Right common carotid artery plus branches (tissue), 1 donor: ENCODE measurements around the genes MPHOSPH6, CDH13 and KLHL36.

GRCh38 chr16:82079884-82080425, 44.9 kb downstream of the HSD17B2 start:
- PRO-cap, result no peak

DNA sequence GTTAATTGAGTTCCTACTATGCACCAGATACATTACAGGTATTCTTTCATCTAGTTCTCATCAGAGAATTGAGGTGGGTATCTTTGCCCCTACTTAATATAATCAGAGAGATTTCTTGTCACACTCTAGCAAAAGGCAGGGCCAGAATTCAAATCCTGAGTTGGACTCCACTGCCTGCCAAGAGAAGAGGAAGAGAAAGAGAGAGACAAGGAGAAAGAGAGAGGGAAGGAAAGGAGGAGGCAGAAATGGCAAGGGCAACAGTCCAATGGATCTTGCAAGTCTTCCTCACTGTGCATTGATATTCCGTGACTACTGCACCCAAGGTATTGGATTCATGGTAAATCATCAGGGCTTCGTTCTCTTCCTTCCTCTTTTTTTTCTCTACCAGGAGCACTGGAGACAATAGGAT, 63.6 kb downstream of the HSD17B2 start:
- PRO-cap, result no peak

GRCh38 chr16:82169566-82170452, at the start of gene MPHOSPH6:
Gene MPHOSPH6 (minus strand): TSS chr16:82170224.
- PRO-cap, result bidirectional peak, plus-strand start at chr16:82170314, minus-strand start at chr16:82170215

GRCh38 chr16:82170453-82170914, 460 bp upstream of the MPHOSPH6 start:
- PRO-cap, result no peak

- PRO-cap, result no peak
Observed at GRCh38 chr16:82481208-82481418, 145.7 kb upstream of the CDH13 start.

DNA sequence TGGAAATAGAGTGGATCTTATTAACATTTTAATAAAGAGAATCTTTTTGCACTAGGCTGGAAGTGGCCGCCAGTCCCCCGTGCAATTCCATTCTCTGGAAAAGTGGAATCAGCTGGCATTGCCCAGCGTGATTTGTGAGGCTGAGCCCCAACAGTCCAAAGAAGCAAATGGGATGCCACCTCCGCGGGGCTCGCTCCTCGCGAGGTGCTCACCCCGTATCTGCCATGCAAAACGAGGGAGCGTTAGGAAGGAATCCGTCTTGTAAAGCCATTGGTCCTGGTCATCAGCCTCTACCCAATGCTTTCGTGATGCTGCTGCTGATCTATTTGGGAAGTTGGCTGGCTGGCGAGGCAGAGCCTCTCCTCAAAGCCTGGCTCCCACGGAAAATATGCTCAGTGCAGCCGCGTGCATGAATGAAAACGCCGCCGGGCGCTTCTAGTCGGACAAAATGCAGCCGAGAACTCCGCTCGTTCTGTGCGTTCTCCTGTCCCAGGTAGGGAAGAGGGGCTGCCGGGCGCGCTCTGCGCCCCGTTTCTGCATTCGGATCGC, at the start of gene CDH13:
TSS of gene CDH13 (plus strand) at position 325 of the 549 bp plus-strand sequence.
- PRO-cap, result unidirectional peak, plus-strand start at position 329 of the sequence; unidirectional peak, plus-strand start at position 395 of the sequence

DNA sequence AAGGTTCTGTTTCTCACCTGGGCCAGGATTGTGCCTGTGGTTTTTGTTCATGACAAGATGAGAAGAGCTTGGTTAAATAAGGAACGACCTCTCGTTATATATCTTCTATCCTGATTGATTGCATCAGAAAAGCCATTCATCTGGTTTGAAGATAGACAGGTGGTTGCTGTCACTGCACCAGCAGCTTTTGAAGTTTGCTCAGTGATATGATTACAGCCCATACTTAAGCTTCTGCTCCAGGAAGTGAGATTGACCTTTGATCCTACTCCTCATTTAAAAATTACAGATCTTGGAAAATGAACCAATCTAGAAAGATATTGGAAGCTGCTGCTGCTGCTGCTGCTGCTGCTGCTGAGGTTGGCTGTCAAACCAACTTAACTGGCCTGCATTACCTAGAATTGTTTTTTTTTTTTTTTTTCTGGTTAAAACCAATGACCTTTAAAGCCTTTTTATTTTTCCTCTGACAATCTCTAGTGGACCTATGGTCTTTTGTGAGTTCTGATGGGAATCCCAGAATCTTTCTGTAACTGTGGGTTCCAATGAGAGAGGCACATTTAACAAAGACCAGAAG, 25.6 kb downstream of the CDH13 start:
- PRO-cap, result no peak

DNA sequence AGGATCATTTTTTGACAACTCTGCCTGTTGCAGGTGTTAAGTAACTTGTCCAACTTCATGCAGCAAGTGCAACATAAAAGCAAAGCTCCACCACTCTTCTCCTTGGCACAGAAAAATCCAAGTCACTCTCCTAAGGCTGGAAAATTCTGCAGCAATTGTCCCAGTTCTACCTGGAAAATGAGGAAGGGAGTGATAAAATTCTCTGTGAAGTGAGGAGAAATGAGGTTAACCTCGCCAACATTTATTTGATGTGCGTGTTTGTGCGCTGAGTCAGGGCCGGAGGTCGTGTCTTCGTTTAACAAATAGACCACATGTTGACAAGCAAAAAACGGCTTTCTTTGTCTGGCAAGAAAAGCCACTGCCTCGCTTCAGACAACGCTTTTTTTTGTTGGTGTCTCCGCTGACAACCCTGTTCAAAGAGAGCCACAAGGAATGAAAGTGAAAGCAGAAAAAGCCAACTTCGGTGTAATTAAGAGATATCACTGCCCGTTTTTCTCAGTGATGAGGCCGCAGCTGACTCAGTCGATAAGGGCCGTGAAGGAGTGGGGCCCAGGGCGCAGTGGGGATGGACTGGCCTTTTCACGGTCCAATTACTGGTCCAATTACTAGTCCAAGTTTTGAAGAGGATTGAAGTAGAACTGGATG, 510.5 kb downstream of the CDH13 start:
- PRO-cap, result no peak

DNA sequence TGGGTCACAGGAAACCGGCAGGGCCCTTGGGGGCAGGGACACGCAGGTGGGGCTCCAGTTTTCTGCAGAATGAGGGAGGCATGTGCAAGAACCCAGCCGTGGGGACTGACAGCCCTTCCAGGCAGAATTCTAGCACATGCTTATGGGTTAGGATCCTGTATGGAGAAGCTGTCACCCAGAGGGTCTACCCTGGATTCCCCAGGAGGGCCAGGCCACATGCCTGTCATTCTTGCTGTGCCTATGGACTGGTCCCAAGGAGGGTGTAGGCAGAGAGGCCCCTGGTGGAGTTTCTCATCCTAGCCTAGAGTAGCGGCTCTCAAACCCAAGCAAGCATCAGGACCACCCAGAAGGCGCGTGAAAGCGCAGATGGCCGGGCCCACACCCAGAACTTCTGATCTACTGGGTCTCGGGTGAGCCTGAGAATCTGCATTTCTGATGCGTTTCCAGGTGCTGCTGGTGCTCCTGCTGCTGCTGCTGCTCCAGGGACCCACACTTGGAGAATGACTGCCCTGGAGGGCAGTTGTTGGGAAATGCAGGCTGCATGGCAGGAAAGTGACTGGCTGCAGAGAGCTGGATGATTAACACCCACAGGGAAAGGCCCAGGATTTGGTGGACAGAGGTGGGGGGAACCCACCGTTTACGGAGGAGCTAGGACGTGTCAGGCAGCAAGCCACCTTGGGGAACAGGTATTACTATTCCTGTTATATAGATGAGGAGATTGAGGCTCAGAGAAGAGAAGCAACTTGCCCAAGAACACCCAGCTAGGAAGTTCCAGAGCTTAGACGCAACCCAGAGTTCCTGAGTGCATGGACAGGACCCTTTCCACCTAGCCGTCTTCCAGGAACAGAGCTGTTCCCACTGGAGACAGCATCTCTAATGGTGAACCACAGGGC, 9.4 kb upstream of the OSGIN1 start:
- PRO-cap, result no peak

DNA sequence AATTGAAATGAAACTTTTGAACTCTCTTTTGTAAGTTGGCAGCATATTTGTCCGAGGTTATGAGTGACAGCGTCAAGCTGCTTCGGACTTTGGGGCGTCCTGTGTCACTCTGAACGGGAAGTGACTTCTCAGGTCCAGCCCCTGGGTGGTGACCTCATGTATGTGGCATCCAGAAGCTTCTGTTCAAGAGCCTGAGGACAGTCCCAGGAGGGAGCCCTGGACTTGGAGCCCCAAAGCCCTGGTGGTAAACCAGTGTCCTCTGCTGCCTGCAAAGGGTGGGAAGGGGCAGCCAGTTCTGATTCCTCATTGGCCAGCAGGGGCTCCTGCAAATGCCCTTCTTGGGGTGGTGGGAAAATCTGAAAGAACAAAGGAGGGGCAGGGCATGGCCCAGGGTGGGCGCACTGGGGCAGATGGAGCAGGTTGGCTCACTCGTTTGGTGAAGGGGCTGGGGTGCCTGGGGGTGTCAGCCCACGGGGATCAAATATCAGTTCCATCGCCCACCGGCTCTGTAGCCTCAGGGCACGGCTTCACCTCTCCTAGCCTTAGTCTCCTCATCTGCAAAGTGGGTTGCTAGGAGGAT, 1.6 kb downstream of the OSGIN1 start:
- PRO-cap, result unidirectional peak, minus-strand start at position 111 of the sequence

DNA sequence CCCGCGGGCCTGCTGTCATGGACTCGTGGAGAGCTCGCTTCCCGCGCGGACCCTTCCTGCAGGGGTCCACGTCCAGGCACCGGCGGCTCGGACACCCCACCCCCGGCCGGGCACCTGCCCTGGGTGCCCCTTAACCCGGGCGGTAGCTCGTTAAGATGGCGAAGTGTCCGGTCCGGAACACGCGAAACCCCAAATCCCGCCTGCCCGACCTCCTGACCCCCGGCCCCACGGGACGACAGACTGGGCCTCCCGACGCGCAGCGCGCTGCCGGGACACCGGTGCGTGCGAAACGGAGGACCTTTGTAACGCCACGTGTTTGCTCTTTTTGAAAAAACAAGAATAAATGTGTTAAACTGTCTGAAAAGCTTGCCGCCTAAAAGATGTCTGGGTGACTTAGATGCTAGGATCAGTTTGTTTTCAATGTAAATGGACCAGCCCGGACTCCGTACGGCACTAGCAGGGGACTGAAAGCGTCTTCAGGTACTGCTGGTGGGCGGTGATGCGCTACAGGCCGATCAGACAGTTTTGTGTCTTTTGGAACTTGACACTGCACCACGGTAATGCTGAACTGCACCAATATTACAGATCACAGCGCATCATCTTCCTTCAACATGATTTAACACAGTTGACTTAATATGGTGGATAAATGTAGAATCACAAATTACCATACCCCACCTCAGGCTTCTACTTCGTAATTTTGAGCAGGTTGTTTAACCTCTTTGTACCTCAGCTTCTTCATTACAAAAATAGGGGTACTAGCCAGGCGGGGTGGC, 637 bp upstream of the MBTPS1 start:
- PRO-cap, result no peak

- PRO-cap, result no peak
Observed at GRCh38 chr16:84333058-84333815, 35.1 kb upstream of the ATP2C2 start.

GRCh38 chr16:84505020-84505373, 538 bp upstream of the MEAK7 start:
- PRO-cap, result no peak

DNA sequence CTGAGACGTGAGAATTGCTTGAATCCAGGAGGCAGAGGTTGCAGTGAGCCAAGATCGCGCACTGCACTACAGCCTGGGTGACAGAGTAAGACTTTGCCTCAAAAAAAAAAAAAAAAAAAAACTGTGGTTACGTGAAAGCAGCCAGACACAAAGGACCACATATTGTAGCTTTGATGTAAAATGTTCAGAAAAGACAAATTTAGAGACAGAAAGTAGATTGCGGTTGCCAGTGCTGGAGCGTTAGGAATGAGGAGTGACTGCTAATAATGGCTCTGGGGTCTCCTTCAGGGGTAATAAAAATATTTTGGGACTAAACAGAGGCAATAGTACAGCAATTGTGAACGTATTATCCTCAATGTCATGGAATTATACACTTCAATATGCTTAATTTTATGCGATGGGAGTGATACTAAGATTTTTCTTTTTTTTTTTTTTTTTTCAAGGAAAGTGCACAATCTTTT, 4.1 kb upstream of the MEAK7 start:
- PRO-cap, result no peak

DNA sequence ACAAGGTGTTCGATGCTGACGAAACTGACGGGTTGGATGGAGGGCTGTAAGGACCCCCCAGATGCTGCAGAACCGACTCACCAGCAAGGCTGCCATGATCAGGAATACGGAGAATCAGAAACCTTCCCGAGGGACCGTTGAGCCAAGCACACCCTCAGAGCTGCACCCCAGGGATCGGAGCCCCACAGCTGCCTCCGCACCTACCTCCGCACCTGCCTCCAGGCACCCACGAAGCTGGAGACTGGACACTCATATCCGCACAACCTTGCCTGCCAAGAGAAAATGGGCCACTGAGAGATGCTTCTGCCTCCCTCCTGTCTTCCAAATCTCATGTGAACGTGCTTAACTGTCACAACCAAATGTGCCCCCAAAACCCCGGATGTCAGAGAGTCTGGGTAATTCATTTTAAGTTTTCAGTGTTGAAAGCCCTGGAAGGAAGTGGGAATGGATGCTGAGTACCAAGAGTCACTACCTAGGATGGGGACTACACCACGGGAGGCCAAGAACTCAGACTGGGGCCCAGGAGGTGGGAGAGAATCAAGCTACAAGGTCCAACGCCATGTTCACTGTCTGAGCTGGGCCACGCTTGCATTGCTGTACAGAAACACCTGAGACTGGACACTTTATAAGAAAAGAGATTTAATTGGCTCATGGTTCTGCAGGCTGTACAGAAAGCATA, 49.4 kb upstream of the MEAK7 start:
- PRO-cap, result no peak

GRCh38 chr16:84565442-84566137, 52.3 kb downstream of the COTL1 start:
- PRO-cap, result no peak

DNA sequence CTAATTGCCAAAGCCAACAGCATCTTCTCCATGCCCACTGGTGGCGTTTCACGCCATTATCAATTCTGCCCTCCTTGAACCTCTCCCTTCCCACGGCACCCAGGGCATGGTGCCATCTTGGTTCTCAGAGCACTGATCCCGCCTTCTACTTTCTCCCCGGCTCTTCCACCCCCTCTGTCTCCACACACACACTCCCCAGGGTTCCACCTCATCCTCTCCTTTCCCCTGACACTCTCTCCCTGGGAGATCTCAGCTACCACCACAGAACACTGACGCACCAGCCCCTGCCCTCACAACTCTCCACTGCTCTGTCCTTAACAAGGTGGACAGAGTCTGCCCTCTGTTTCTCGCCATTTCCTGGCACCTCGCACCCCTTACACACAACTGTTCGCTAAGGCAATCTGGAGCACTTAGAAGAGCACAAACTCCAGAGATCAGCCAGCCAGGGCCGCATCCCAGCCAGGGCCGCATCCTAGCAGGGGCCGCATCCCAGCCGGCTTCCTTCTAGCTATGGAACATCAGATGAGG, 21.3 kb downstream of the COTL1 start:
- PRO-cap, result no peak

- PRO-cap, result bidirectional peak, plus-strand start at chr16:84648522, minus-strand start at chr16:84648379
Observed at GRCh38 chr16:84647929-84648604, at the start of gene KLHL36. Gene KLHL36 (plus strand): TSS chr16:84648511.

- PRO-cap, result no peak
Observed at GRCh38 chr16:84726431-84727272, 26.9 kb downstream of the USP10 start.

GRCh38 chr16:84751331-84751856, 51.6 kb downstream of the USP10 start:
- PRO-cap, result no peak